PFSK-1 (cell line): ENCODE measurements around a stretch of chr1.

DNA sequence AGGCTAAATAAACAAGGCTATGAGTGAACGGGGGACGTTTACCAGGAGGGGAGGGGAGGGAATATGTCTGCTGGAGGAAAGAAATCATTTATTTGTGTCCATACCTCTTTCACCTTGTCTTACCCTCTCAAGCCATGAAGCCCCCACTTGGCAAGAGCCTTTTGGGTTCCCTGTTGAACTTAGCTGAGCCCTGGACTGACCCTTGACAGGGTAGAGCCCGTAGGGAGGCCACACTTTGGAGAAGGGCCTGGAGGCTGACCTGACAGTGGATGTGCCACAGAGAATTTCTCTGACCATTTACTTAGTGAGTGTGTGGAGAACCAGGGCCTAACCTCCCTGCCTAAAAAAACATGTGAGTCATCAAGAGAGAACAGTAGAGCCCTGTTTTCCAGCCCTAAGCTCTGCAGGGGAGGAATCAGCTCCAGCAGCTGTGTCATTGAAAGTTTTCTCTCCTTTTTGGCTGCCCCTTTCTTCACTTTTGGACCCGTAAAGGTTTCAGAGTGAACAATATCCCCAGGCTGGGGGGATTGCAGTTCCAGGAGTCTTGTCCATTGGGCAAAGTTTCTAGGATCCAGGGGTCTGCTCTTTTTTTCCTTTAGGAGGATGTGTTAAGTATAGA lies 877 bp downstream of the CHI3L2 start:
- RRBS = no CpG with 5 or more reads among the region's 4 CpGs

DNA sequence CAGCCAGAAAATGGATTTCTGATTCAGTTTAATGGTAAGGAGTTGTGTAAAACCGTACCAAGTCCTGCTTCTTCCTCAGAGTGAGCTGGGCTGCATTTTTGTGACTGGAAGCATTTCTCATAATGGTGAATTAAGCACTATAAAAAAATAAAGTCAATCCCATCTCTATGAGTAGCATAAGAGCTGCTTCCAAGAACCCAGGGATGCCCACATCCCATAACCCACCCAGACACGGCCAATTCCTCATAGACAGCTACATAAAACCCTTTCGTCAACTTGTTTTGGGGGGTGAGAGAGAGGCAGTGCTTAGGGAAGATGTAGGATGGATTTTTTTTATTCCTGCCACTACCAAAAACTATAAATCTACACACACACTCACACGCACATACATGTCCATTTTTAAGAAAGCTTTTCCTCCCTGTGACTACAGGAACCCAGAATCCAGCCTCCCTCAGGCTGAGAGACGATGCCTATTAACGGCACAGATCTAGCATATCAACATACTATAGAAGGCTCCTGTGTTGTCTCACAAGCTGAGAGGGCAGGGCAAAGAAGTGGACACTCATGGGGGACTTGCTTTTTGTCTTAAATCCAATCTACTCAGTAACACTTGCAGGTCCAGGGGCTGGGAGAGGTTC lies 8.3 kb downstream of the WDR77 start:
- RRBS = no CpG with 5 or more reads among the region's 6 CpGs

GRCh38 chr1:111449920-111450606 lies 799 bp downstream of the ATP5PB start:
- RRBS = no CpG with 5 or more reads among the region's 9 CpGs

DNA sequence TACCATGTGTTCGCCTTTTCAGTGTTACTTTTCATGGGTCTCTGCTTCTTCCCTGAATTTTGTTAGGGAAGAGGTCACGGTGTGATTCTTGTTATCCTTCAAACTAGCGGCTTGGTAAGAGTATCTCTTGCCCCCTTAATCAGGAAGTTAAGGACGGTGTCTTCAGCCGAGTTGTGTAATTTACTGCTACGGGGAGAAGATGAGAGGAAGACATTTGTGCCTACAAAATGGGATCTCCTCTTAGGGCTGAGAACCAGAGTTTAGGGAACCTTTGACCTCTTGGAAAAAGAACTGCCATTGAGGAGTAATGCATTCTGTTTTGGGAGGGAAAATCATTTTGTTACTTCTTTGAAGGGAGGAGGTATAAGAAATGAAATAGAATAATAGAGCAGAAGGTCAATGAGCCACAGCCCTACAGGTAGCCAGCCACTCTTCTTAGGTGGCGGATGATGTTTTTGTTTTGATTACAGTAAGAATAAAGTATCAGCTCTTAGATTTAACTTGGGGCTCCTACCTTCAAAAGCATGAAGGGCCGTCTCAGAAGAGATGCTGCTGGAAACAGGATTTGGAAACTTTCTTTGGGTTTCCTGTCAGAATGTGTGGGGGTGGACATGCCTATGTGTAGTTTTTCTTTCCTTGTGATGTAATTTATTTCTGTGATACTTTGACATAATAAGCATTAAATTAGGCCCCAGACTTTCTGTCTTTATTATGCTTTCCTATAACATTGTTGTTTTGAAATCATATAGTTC lies 1.3 kb downstream of the RAP1A start:
- RRBS = no CpG with 5 or more reads among the region's 8 CpGs

GRCh38 chr1:111627914-111628638 lies 8.5 kb downstream of the RAP1A start:
- RRBS = no CpG with 5 or more reads among the region's 4 CpGs

- RRBS = no CpG with 5 or more reads among the region's 2 CpGs
Measured at GRCh38 chr1:111684045-111684561, 55.1 kb downstream of the INKA2 start.

GRCh38 chr1:111723205-111724112 lies 15.7 kb downstream of the INKA2 start:
- RRBS = no CpG with 5 or more reads among the region's 6 CpGs

GRCh38 chr1:111987927-111988463 lies 1.5 kb downstream of the KCND3 start:
- RRBS = no CpG with 5 or more reads among the region's 3 CpGs

- RRBS = no CpG with 5 or more reads among the region's 6 CpGs
Measured at GRCh38 chr1:112056290-112056894, 66.9 kb upstream of the KCND3 start.

DNA sequence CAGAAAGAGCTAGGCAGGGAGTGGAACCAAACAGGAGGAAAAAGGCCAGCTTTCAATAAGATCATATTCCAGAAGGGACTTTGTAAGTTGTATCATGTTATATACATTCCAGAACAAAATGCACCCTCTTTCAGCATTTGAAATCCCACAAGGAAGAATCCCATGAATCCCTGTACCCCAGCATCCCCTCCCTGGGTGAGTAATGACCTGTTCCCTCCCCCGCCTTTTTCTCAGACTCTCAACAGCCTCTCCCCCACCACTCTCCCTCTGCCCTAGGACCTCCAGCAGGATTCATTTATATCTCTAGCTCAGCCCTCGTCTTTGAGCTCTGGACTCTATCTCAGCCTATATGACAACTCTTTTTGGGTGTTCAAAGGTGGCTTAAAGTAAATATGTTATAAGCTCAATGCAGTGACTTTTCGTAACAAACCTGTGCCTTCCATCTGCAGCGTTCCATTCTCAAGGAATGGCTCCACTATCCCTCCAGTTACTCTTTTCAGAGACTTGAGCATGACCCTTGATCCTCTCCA lies 80.2 kb upstream of the KCND3 start:
- RRBS = no CpG with 5 or more reads among the region's 4 CpGs

DNA sequence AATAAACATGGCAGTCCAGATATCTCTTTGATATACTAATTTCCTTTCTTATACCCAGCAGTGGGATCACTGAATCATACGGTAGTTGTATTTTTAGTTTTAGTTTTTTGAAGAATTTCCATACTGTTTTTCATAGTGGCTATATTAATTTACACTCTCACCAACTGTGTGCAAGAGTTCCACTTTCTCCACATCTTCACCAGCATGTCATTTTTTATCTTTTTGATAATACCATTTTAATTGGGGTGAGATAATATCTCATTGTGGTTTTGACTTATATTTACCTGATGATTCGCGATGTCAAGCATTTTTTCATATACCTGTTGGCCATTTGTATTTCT lies 20.0 kb upstream of the CTTNBP2NL start:
- RRBS = no CpG with 5 or more reads among the region's 3 CpGs

DNA sequence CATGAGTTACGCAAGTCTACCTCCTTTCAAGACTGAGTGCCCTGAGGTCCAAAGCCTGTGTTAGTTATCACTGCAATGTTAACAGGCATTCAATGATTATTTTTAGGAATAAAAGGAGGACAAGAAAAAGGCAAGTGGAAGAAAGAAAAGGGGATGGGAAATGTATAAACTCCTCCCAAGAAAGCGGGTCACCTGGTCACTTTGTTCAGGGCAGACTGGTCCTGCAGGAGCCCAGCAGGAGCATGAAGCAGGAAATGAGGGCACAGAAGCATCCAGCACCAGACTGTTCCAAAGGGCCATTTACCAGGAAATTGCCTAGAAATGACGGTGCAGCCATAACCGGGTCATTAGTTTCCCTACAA lies 7.7 kb upstream of the CTTNBP2NL start:
- RRBS = no CpG with 5 or more reads among the region's 4 CpGs

- RRBS = no CpG with 5 or more reads among the region's 11 CpGs
Measured at GRCh38 chr1:112520270-112520821, 11.6 kb downstream of the WNT2B start.

GRCh38 chr1:112624650-112625781 lies 5.4 kb downstream of the CAPZA1 start:
- RRBS = no CpG with 5 or more reads among the region's 4 CpGs

- RRBS = no CpG with 5 or more reads among the region's 3 CpGs
Measured at GRCh38 chr1:112676196-112676575, 1.7 kb downstream of the MOV10 start.

- RRBS = no CpG with 5 or more reads among the region's 10 CpGs
Measured at GRCh38 chr1:112697893-112698291, 9.0 kb downstream of the RHOC start.

GRCh38 chr1:112716106-112716542 lies 992 bp upstream of the PPM1J start:
- RRBS = under 1% methylated on average over 2 of the region's 9 CpGs

GRCh38 chr1:112762379-112763109 lies 43.8 kb downstream of the TAFA3 start:
- RRBS = 15% methylated on average over 2 of the region's 7 CpGs

DNA sequence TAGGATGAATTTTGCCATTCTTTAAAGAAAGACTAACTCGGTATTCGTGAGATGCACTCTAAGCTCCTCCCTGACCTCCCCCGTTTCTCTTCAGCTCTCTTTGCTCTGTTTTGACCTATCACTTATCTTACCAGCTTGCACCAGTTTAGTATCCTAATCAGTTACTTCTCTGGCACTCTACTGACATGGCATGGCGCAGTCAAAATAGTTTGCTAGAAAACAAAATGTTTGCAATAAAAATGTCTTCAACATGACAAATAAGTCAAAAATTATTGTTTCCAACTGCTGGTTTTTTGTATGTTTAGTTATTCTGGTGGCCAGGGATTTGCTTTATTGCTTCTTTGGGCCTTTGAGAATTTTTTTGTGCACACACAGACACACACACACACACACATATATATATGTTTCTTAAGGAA lies 8.4 kb upstream of the SLC16A1 start:
- RRBS = no CpG with 5 or more reads among the region's 4 CpGs

GRCh38 chr1:113191270-113192300 lies 118.6 kb downstream of the LRIG2 start:
- RRBS = no CpG with 5 or more reads among the region's 13 CpGs